Peritoneum (tissue), 1 donor: Measurements from ENCODE around the gene NGB.

- PRO-cap = no peak
Observed at GRCh38 chr14:76920442-76921107, 94.4 kb downstream of the LRRC74A start.

DNA sequence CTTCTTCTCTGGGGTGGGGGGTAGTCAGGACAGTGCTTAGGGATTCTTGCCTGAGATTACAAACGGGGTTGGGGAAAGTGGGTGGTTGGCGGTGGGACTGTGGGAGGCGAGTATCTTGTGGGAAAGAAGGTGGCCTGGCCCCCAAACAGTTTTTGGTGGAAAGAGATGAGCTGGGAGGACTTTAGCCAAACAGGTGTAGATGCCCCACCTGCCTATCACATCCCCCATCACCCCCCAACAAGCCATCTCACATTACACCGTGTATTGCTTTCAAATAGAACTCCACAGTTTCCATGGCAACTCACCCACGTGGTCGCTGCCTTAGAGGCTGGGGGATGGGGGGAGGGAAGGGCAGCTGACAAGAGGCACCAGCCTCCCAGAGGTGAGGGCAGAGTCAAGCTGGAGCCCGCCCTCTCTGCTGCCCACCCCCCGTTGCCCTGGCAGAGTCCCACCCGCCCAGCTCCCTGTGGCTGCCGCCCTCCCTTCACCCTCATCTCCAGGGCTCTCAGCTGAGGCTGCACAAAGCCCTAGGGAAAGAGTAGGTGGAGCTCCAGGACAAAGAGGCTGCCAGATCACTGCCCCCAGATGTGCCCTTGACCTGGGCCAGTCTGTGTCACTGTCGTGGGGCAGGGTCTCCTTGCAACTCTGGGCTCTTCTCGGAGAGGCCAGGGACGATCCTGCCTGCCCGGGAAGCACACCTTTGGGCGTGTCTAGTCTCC lies 98.4 kb downstream of the LRRC74A start:
- PRO-cap = no peak

DNA sequence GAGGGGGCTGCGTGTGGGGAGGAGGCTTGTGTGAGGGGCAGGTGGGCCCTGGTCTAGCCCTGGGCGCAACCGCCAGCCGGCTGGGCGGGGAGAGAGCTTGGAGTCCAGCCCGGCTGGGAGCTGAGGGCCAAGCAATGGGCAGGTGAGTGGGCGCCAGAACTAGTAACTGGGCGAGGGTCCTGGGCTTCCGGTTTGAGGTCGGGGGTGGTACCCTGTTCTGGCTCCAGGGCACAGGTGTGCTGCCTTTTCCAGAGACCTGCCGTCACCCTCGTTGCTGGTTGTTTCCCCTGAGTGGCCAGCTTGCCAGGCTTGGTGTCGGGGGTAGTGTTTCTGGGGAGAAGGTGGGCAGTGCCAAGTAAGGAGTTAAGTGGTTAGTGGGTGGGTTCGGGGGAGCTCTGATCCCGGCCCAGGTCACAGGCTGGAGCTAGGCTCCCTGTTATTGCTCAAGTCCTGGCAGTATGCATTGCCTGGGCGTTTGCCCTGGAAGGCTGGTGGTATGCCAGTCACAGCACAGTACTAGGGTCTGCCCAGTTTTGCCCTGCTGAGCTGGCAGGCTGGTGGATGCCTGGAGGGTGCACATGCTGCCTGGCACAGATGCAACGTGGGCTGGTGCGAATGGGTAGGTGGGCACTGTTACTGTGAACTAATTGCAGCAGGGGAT lies 656 bp downstream of the CIPC start:
- PRO-cap = no peak

DNA sequence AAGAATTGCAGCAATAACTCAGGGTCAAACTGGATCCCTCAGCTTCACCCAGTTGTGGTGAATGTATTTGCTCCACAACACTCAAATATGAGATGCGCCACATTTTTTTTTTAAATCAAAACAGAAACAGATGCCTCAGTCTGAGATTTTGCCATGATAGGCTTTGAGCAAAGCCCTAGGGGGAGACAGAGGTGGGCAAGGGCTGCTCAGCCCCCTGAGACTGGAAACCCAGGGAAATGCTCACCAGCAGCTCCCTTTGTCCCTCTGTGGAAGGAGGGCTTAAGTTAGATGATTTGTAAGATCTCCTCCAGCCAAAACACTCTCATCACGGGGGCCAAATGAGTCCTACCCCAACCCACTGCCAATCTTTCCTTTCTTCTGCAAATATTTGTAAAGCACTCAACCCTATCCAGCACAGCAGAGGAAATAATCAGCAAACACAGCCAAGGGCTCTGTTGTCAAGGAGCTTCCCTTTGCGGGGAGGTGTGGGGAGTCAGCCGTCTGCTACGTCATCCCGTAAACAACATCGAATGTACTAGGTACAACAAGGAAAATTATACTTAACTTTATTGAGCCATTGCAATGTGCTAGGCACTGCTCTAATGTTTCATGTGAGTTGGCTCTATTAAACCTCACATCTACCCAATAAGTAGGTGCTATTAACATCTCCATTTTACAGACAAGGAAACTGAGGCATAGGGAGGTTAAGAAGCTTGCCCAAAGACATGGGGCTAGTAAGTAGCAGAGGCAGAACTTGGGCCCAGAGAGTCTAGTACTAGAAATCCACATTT lies 22.7 kb downstream of the TMEM63C start:
- PRO-cap = no peak

DNA sequence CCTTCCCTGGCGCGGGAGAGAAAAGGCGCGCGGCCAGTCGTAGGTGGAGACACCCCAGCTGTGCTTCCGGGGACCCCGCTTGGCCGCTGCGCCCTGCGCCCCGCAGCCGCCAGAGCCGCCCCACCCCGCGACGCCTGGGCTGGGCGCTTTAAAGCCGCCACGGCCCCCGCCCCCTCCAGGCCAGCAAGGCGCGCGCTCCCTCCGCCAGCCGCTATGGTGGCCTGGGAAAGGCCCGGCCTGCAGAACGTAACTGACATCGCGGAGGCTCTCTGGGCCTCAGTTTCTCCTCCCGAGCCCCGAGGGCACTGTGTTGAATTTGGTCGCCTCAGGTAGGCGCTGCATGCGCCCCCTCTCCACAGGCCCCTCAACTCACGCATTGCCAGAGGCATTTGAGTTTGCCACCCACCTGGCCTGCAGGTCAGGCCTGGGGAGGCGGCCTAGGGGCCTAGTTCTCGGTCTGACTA lies at the start of gene NGB:
TSS of gene NGB (minus strand) at position 122 of the 464 bp plus-strand sequence.
- PRO-cap = no peak

DNA sequence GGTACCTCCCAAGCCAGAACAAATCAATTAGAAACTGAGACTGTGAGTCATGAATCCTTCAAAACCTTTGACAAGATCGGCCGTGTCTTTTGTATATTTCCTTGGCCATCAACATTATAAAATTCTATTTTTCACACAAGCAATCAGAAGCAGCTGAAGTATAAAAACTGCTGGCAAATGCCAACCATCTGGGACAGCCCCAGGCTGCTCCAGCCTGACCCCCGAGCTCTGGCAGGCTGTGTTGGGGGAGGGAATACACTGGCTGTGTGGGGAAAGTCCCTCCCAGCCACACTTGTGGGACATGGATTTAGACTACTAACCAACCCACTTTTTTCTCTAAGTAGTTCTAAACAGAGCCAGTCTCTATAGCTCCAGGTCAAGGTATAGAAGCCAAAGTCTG lies 13.7 kb downstream of the POMT2 start:
- PRO-cap = no peak

DNA sequence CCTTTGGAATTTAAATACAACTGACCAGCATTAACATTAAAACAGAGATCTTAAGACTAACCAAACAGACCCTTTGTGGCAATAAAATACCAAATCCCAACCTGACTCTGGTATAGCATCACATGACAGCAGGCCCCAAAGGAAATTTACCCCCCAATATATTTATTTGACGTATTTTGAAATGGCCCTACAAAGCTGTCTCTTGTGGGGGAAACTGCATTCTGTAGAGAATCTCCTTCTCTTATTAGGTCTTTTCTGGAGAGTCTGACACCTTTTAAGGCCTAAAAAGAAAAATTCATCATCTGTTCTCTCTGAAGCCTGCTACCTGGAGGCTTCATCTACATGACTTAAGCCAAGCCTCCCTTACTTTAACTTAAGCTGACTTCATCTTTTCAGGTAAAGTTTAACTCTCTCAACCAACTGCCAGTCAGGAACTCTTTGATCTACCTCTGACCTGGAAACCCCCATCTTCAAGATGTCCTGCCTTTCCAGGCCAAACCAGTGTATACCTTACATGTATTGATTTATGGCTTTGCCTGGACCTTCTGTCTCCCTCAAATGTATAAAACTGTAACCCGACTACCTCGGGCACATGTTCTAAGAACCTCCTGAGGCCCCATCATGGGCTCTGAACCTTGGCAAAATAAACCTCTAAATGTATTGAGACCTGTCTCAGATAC lies 17.4 kb downstream of the GSTZ1 start:
- PRO-cap = no peak

DNA sequence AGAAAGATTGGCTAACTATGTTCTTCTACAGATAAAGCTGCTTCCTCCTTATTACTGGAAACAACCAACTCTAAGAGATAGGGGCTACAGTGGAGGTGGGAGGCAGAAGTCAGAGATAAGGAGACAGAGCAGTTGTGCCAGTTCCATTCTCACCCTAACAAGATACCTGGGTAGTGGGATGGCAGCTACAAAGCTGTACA lies 16.1 kb downstream of the NOXRED1 start:
- PRO-cap = no peak

DNA sequence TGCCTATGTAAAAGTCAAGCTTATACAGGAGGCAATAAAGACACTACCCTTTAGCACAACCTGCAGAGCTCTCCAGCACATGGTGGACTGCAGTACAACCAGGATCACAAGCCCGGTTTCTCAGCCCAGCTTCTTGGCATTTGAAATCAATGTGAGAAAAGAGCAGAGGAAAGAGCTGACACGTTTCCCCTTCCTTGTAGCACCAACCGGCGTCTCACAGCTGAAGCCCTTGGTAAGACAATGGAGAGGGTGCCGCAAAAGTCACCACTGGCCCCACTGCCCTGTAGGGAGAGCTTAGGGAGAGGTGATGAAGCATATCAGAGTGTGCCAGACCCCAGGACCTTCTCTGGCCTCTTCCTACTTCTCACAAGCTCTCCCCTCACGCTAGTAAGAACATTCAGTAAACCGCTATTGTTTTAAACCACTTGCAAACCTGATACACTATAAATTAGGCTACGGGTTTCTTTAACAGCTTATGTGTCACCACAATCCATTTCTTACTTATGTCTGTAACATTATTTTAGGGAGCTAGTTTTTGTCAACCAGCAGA lies 8.5 kb downstream of the SPTLC2 start:
- PRO-cap = no peak

- PRO-cap = no peak
Observed at GRCh38 chr14:77730761-77731427, 23.0 kb downstream of the SLIRP start.

GRCh38 chr14:77979599-77980100 lies 179.7 kb downstream of the ADCK1 start:
- PRO-cap = no peak

GRCh38 chr14:78403102-78403787 lies 233.1 kb downstream of the NRXN3 start:
- PRO-cap = no peak

DNA sequence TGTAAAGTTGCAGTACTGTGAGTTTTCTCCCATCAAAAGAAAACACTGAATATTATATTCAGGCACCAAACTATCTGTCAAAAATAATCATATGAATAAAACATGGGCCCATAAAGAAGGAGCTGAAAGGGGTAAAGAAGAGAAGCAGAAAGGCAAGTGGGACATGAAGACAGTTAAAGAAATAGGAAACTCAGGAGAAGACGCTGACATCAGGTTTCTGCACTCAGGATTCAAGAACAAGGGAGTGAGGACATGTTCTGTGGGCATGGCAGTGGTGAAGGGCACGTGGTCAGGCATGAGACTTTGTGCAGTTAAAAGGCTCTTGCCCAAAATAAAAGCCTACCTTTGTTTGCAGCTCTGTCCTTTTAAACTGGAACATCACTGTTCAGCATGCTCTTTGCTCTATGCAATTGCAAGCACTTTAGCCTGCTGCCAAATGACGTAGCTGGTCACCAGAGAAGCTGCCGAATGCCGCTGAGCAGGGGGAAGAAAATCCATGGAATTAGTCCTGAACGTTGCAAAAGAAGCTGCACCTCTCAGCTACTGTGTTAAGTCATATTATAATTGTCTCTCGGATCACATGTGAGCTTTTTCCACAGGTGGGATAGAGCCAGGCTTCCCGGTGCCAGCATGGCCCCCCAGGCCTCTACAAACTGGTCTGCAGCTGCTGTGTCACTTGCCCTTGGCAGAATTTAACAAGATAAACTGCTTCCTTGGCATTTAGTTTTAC lies 176.2 kb upstream of the DIO2 start:
- PRO-cap = no peak

GRCh38 chr14:80454979-80455468 lies 243.7 kb upstream of the DIO2 start:
- PRO-cap = no peak

GRCh38 chr14:80628921-80629289 lies 312.6 kb downstream of the CEP128 start:
- PRO-cap = no peak

- PRO-cap = no peak
Observed at GRCh38 chr14:80942158-80942532, 607 bp upstream of the CEP128 start.

DNA sequence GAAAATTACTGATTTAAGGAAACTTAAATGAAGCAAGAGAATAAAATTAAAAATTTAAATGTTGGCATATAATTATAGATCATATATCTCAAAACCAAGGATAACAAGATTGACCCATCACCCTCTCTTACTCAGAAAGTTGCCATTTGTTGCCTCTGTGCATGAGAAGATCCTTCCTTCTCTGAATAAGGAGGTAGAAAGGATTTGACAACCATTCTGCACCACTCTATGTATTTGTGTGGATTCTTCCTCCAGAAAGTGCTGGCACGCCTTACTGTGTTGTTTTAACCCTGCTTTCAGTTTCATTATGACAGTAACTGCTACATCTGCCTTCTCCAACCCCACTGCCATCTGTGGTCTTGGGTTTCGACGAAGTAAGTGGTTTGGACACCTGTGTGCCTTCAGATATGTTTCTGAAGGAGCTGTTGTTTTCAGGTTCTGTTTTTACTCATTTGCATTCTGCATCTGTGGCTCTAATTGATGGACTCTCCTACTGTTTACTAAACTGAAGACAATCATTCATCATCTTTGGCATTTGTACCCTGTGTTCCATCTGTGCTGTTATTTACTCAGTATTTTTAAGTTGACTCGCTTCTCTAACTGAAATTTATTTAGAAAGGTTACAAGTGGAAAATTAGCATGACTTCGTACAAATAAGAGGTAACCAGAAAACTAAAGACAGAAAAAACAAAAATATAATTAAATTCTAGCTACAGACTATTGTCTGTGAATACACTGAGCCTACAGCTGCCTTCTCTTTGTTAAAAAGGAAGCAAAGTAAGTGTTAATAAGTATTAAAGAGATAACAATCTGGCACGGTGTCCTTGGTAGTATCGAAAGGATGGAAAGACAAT lies 4.1 kb downstream of the TSHR start:
- PRO-cap = no peak

GRCh38 chr14:81246329-81246631 lies 25.5 kb upstream of the GTF2A1 start:
- PRO-cap = no peak

- PRO-cap = no peak
Observed at GRCh38 chr14:81311040-81311576, 89.0 kb downstream of the STON2 start.

DNA sequence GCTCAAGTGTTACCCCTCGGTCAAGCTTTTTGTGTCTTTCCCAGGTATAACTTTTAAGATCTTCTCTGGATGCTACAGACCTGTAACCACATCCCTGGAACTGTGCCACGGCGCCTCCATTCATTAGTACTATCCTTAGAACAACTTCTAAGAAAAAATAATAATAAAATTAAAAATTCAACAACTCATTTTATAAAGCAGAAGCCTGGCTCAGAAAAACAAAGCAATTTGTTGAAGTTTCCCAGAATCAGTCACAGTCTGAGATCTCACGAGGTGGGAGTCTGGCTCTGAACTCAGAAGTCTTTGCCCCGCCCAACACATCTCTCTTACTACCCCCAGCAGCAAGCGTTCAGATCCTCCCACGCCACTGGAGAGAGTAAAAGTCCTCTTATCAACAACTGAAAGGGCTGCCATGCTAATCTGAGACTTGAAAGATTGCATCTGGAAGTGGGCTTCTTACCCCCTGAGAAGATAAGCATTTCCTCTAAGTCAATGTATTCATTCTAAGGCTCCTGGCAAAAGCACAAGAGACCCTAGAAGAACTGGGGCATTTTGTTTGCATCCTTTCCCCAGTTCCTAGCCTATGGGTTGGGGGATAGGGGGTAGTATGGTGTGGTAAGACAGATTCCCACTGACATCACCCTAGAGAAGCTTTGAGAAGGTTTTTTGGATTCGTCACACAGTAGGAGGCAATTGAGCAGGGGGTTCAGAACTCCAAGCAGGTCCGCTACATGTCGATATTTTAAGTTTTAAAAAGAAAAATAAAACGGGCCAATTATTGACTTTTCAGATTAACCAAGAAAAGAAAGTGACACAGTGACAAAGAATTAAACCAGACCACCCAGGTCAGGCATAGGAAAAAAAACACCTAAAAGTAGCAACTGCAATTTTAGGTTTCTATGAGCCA lies 34.1 kb upstream of the STON2 start:
- PRO-cap = no peak